RPMI7951 (cell line): ENCODE results near the genes CCR4 and ARPP21.

- RAMPAGE, long total RNA = no peak
These were observed 9.8 kb downstream of the CMTM7 start for GRCh38 chr3:32401097-32402287.

DNA sequence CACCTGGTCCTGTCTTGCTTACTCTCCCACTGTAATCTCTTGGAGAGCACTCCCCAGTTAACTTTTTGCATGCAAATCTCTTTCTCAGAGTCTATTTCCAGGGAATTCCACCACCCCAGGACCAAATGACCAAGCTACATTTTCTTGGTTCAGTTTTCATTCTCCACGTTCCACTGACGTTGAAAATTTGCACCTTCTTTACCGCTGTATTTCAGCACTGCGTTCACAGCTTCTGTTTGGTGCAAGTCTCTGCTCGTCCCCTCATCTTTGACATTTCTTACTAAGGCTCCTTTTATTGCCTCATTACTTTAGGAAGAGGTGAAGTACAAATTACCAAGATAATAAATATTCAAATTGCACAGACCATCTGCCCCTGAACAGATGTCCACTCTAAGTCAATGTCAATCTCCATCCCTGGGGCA lies 22.5 kb downstream of the CMTM7 start:
- RAMPAGE, long total RNA = no peak

GRCh38 chr3:32424782-32425237 lies 33.2 kb downstream of the CMTM7 start:
- RAMPAGE, long total RNA = no peak

DNA sequence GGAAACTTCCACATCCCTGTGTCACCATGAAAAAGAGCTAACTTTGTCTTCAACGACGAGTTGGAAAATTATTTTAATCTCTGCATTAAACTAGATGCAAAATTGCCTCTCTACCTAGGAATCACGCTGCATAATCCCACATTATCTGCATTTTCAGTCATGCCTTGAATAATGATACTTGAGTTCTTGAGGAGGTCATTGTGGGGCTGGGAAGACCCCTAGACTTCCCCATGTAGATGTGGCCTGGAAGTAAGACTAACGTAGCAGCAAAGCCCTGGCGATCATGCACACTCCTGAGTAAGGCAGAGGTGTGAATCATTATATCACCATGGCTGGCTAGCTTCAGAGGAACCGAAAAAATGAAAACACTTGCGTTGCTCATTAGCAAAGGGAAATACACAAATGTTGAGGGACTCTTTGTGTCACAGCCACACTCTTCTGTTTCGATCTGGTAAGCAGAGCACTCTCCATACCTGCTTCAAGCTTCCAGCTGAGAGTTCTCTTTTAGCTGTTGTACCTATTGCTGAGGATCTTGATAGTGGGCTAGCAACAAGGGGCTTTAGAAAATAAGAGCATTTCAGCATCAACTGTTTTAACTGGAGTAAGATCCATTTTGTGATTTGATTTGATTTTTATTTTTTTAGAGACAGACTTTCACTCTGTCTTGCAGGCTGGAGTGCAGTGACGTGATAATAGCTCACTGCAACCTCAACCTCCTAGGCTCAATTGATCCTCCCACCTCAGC lies 47.3 kb downstream of the CMTM7 start:
- RAMPAGE, long total RNA = no peak

- RAMPAGE, long total RNA = no peak
These were observed 39.2 kb downstream of the CMTM6 start for GRCh38 chr3:32463269-32464107.

DNA sequence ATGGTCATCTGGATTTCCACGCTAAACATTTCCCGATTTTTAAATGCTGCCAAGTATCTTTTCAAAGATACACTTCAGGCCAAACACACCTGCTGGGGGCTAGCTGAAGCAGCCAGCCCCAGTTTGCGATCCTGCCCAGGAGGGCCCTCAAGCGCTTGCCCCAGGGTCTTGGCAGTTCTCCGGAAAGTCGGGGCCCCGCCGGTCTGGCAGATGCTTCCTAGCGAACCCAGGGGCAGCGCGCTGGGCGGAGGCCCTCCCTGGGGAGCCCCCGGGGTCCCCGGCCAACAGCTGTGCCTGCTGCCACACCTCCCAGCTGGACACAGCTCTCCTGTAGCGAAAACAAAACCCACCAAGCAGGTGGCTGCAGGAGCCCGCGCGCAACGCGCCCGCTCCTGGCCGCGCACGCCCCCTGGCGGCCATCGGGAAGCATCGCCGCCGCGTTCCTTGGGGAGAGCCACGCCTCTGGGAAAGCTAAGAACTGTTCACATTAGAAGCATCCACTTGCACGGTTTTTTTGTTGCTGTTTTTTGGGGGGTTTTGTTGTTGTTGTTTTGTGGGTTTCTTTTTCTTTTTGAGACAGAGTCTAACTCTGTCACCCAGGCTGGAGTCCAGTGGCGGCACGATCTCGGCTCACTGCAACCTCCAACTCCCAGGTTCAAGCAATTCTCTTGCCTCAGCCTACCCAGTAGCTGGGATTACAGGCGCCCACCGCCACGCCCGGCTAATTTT lies 34.9 kb downstream of the CMTM6 start:
- RAMPAGE, long total RNA = no peak

- RAMPAGE, long total RNA = no peak
These were observed 1.2 kb downstream of the DYNC1LI1 start for GRCh38 chr3:32569355-32569937.

GRCh38 chr3:32816311-32816952 lies 1.4 kb upstream of the TRIM71 start:
- RAMPAGE, long total RNA = no peak

- RAMPAGE, long total RNA = no peak
These were observed 719 bp upstream of the TRIM71 start for GRCh38 chr3:32816953-32817603.

DNA sequence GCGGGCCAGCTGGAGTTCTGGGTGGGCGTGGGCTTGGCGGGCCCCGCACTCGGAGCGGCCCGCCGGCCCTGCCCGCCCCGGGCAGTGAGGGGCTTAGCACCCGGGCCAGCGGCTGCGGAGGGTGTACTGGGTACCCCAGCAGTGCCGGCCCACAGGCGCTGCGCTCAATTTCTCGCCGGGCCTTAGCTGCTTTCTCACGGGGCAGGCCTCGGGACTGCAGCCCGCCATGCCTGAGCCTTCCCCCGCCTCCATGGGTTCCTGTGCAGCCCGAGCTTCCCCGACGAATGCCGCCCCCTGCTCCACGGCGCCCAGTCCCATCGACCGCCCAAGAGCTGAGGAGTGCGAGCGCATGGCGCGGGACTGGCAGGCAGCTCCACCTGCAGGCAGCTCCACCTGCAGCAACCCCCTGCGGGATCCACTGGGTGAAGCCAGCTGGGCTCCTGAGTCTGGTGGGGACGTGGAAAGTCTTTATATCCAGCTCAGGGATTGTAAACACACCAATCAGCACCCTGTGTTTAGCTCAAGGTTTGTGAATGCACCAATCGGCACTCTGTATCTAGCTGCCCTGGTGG lies 48.5 kb upstream of the CCR4 start:
- RAMPAGE, long total RNA = no peak

GRCh38 chr3:32918024-32918469 lies 33.4 kb upstream of the CCR4 start:
- RAMPAGE, long total RNA = no peak

DNA sequence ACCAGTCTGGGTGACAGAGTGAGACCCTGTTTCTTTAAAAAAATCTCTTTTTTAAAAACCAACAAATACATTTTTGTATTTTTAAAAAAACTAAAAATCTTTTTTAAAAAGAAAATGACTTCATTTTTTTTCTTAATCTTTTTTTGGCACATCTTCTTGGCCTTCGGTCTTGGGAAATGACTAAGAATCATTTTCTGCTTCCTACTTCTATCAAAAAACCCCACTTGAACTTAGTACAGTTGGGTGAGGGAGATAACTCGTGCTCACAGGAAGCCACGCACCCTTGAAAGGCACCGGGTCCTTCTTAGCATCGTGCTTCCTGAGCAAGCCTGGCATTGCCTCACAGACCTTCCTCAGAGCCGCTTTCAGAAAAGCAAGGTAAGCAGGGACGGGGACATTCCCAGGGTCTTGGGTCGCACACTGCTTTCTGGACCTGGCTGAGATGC lies at the start of gene CCR4:
Gene CCR4 (plus strand): TSS at position 332 of the 446 bp plus-strand sequence.
- RAMPAGE, long total RNA = no peak

- RAMPAGE, long total RNA = no peak
These were observed 13.6 kb downstream of the UBP1 start for GRCh38 chr3:33426372-33427198.

DNA sequence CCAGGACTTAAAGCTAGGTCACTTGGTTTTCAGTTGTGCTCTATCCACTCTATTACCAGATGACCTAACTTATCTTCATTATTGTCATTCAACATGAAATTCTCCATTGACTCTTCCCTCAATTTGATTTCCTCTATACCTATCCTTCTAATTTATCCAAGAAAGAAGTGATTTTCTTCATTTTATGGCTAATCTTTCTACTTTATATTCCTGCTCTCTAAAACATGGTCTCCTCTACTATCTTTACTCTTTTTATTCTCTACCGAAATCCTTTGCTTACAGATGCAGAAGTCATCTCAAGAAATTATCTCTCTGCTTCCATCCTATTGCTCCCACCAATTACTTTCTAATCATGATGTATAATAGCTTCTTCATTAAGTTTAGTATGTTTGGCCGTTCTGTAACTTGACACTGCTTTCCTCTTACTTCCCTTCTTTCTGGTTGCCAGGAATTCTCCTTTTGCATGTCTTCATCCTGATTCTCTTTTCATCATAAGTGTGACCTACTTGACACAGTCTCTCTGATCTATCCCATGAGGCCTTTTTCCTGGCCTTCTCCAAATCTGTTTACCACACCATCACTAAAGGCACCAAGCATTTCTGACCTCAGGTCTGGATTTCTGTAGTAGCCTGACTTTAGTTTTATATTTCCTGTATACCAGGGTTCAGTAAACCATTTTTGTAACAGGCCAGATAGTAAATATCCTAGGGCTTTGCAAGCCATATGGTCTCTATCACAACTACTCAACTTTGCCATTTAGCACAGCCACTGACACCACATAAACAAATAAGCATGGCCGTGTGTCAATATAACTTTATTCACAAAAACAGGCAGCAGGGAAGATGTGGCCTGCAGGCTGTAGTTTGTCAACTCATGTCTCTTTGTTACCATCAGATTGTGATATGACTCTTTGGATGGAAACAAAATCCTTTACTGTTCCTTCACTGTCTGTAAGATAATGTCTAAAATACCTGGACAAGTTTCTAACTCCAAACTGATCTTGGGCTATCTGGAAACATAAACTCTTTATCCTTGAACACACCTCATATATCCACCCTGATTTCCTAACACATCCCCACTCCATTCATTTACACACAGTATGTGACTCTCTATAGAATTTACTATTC lies 123.0 kb upstream of the UBP1 start:
- RAMPAGE, long total RNA = no peak

- RAMPAGE, long total RNA = no peak
These were observed 59.0 kb downstream of the CLASP2 start for GRCh38 chr3:33658574-33659912.

DNA sequence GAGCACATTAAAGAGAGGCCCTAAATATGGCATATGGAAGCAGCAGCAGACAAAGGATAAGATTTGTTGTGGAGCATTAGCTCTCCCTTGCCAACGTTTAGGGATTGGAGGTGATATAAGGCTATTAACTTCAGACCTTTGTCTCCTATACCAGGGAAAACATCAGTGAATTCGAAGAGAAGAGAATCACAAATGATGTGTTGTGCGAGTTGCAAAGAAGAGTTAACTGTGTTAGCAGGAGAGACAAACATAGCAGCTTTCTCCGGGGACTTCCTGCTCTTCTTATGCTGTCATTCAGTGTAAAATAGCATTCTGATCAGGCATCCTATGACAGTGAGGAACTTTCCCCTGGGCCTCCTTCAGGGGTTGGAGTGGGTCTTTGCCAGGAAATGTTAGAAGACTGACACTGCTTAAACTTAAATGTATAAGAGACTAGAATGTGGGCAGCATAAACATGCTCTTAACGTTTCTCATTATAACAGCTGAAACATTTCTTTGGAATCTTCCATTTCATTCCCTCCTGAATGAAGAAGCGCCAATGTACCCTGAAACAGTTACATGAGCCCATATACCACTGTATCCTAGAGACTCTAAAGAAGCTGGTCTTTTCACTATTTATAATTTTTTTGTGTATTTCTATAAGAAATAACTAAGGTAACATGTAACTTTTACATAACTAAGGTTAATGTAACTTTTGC lies 782.7 kb upstream of the ARPP21 start:
- RAMPAGE, long total RNA = no peak

GRCh38 chr3:35639132-35640383 lies at the start of gene ARPP21:
Gene ARPP21 (plus strand): TSS chr3:35639525.
- RAMPAGE, long total RNA = no peak

- RAMPAGE, long total RNA = no peak
These were observed 480 bp downstream of the STAC start for GRCh38 chr3:36380798-36381169.

- RAMPAGE, long total RNA = no peak
These were observed 31.4 kb downstream of the TRANK1 start for GRCh38 chr3:36913301-36913907.

- RAMPAGE, long total RNA = no peak
These were observed 11.4 kb downstream of the TRANK1 start for GRCh38 chr3:36933386-36933939.